ENCODE results near the genes CDK3, FOXJ1, UBALD2 and PRPSAP1.

DNA sequence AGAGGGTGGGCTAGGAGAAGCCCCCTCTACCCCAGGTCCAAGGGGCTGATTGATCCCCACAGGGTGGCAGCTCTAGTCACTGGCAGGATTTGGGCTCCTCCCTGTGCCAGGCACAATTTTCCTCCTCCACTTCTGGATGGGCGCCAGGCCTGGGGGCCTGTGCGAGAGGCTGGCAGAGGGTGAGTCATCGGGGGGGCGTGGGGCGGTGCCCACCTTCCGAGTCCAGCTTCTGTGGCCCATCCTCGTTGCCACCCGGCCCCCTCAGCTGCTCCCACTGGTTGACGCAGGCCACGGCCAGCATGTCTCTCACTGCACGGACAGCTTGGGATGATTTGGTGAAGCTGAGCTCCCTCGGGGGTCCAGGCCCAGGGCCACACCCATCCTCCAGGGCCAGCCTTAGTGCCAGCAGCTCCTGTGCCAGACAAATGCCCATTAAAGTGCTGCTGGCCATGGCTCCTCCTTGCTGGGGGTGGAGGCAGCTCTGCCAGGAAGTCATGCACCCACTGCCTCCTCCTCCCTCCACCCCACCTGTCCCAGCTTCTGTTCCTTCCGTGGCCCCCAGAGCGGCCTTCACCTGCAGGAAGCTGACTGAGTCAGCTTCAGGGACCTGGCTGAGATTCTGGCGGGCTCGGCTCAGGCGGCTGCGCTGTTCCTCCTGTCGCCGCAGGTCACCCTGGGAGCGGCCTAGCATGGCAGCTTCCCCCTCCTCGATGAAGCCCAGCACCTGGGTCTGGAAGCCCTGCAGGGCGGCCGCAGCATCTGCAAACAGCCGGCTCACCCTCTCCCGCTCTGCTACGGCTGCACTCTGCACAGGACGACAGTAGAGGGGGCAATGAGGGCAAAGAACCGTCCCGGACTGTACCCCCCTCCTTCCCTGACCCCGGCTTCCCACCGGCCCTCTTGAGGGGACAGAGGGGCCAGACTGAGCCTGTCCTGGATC lies 2.4 kb downstream of the TRIM47 start:
- PRO-cap: bidirectional peak, plus-strand start at position 614 of the sequence, minus-strand start at position 426 of the sequence

- PRO-cap: no peak
Measured at GRCh38 chr17:75941452-75941754, 561 bp upstream of the FBF1 start.

DNA sequence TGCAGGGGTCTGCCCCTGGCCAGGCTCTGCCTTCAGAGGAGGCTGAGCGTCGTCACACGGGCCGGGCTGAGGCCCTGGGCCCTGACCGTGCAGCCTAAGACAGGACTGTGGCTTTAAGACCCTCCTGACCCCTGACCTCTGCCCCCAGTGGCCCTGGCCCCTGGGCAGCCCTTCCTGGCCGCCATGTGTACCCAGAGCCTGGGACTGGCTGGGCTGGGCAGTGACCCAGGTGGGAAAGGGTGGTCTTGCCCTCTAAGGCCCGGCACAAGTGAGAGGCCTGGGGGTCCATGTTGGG lies at the start of gene CDK3:
TSS of gene CDK3 (plus strand) at position 117 of the 295 bp plus-strand sequence.
- PRO-cap: no peak

- PRO-cap: no peak
Measured at GRCh38 chr17:76048623-76049261, 21.6 kb upstream of the EVPL start.

GRCh38 chr17:76056572-76057838 lies 15.3 kb downstream of the SRP68 start:
- PRO-cap: no peak

DNA sequence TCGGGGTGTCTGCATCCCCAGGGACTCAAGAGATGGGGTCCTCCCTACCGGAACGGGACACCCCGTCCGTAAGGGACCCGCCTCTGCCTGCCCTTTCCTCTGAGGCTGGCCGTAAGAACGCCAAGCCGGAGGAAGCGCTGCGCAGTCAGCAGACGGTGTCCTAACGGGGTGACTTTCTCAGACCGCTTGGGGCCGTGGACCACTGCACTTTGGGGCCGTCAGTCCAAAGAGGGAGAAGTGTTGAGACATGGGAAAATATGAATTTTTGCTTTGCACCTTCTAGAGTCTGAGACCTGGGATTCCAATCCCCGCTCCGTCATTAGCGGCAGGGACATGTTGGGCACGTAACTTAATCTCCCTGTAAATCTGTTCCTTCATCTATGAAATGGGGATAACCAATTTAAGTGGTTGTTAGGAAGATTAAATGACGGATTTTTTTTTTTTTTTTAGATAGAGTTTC lies 579 bp upstream of the SRP68 start:
- PRO-cap: no peak

- PRO-cap: no peak
Measured at GRCh38 chr17:76091527-76091929, 12.1 kb downstream of the EXOC7 start.

GRCh38 chr17:76139727-76140783 lies 990 bp downstream of the FOXJ1 start:
- PRO-cap: no peak

GRCh38 chr17:76140784-76141697 lies at the start of gene FOXJ1:
FOXJ1 (minus strand) TSS chr17:76141245.
- PRO-cap: unidirectional peak, minus-strand start at chr17:76141245

DNA sequence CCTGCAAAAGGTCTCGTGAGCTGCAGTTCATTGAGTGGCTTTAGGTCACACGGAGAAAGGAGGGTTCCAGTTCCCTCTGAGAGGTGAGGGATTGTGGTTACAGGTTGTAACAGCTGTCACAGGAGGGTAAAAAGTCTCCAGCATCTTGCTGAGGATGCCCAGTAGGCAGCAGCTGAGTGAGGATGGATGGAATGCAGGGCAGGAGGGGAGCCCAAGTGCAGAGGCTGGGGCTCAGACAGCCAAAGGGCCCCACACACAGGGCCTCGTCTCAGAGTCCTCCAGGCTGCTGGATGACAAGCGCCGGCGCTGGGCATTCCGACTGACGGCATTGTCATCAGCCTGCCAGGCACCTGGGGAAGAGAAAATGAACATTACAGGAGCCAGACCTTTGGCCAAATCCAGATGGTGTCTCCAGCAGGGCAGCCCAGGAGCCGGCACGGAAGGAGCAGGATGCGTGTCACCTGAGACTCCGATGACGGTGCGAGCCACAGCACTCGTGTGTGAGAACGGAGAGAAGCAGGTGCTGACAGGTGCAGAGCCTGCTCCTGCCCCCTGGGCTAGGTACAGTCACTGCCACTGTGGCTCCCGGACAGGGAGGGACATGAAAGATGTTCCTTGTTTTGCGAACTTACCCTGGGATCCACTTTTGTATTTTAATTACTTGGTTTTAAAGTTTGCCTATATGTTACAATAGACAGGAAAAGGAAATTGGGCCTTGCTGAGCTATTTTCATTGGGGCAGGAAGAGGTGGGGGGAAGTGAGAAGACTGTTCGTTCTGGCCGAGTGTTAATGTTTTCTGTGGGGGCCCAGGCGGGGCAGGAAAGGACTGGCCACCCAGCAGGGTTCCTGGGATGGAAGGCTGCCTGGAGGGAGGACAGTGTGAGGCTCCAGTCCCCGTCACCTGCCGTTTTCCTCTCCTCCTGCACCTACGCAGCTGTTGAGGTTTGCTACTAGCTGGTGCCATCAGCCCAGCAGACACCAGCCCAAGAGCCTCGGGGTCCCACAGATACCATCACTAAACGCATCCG lies 4.3 kb upstream of the FOXJ1 start:
- PRO-cap: bidirectional peak, plus-strand start at position 503 of the sequence, minus-strand start at position 436 of the sequence

- PRO-cap: no peak
Measured at GRCh38 chr17:76251878-76252737, 11.8 kb upstream of the RNF157 start.

DNA sequence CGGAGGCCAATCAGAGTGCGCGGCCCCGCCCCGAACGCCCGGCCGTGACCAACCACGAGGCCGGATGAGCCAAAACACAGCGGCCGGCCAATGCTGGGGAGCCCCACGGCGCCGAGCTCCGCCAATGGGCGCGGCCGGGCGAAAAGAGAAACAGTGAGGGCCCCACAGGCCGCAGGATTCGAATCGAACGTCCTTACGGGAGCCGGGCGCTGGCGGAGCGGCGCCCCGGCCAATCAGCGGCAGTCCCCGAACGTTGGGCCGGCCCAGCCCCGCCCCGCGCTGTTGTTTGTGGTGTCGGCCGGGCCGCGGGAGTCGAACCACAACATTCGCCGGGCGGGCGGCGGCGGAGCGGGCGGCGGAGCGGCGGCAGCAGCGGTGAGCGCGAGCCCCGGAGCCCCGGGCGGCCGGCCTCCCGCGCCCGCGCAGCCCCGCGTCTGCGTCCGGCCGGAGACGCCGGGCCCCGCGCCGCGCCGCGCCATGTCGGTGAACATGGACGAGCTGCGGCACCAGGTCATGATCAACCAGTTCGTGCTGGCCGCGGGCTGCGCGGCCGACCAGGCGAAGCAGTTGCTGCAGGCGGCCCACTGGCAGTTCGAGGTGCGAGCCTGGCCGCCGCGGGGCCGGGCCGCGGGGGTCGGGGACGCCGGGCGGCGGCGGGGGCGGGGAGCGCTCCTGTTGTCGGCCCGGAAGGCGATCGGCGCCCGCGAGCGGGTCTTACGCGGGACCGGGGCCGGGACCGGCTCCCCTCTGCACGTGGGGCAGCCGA lies at the start of gene UBALD2:
TSS of gene UBALD2 (plus strand) at position 320 of the 766 bp plus-strand sequence.
- PRO-cap: bidirectional peak, plus-strand start at position 174 of the sequence, minus-strand start outside the sequence; unidirectional peak, plus-strand start at position 285 of the sequence; unidirectional peak, plus-strand start at position 325 of the sequence

- PRO-cap: no peak
Measured at GRCh38 chr17:76266906-76267609, 1.9 kb downstream of the UBALD2 start.

DNA sequence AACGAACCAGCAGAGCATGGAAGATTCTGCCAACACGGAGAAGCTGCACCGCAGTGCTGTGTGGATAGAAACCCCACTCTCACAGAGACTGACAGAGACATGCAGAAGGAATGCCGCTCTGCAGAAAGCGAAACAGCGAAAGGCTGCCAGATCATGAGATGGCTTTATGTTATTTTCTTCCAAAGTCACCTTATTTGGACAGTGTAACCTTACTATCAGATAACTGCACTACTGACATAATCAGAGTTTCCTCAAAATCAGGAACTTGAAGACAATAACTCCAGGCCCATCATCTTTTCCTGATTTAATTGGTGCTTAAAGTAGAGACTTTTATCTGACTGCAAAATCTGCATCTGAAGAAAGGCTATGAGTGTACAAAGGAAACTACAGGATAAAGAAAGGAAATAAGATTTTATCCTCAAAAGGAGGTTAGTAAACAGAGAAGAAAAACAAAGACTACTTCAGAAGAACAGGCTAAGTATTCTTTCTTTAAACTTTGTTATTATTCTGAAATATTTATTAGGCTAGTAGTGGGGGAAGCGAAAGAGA lies 6.8 kb upstream of the QRICH2 start:
- PRO-cap: no peak

- PRO-cap: bidirectional peak, plus-strand start at chr17:76353660, minus-strand start at chr17:76353665; unidirectional peak, minus-strand start at chr17:76353864; bidirectional peak, plus-strand start at chr17:76354268, minus-strand start at chr17:76353984
Measured at GRCh38 chr17:76353469-76354619, at the start of gene PRPSAP1. PRPSAP1 (minus strand) TSS chr17:76353916.

- PRO-cap: no peak
Measured at GRCh38 chr17:76382640-76383315, 1.6 kb upstream of the SPHK1 start.

DNA sequence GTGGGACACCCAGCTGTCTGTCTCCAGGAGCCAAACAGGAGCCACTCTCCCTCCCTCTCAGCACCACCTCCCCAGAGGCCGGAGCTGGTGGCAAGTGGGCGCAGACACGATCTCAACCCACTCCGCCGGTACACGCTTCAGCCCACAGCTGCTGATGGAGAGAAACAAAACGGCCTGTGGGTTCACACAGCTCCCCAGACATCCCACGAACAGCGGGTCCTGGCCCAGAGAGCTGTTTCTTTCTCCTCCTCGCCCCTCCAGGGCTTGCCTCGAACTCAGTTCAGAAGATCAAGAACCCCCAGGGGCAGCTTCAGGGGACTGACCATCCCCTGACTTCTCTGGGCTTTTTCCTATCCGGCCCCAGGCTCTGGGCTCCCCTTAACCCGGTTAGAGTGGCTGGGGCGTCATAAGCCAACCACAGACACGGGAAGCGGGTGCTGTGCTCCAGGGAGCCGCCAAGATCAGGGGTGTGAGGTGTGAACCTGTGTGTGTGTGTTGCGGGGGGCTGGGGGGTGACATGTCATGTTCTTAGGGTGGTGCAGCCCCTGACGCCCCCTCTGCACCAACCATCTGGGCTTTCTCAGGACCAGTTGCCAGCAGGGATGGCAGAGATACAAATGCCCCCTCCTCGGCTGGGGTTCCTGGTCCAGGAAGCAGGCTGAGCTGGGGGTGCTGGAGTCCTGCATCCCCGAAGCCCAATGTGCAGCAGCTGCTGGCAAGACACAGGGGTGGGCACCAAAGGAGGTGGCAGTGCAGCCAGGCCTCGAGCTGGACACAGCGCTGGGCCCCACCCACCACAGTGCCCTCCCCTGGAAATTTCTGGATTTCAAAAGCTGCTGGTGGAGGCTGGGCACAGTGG lies 7.4 kb downstream of the RHBDF2 start:
- PRO-cap: no peak

- PRO-cap: no peak
Measured at GRCh38 chr17:76498777-76499873, 2.1 kb downstream of the RHBDF2 start.

- PRO-cap: no peak
Measured at GRCh38 chr17:76527052-76527462, 10.5 kb downstream of the CYGB start.

- PRO-cap: no peak
Measured at GRCh38 chr17:76529696-76530836, 7.4 kb downstream of the CYGB start.